Subcutaneous preadipocyte (primary cell): ENCODE measurements around a stretch of chr6.

DNA sequence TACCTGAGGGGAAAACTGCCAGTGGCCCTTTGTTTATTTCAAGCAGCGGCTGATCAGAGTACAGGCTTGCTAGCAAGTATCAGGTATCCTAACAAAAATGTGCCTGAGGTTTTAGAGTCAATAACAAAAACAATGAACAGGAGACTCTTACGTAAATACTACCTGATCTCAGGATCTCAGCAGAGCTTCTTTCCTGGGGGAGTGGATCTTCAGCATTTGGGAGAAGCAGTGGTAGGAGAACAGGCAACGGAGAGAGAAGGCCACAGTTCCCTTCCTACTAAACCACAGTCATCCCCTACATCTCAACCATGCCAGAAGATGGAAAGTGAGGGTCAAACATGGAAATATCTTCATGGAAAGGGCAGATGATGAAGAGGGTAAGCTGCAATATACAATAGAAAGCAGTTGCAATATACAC is 12.5 kb downstream of the LY86 start:
- CAGE, long polyA plus RNA: no peak

- CAGE, long polyA plus RNA: no peak
Measured at GRCh38 chr6:6688269-6688813, 99.8 kb downstream of the LY86 start.

DNA sequence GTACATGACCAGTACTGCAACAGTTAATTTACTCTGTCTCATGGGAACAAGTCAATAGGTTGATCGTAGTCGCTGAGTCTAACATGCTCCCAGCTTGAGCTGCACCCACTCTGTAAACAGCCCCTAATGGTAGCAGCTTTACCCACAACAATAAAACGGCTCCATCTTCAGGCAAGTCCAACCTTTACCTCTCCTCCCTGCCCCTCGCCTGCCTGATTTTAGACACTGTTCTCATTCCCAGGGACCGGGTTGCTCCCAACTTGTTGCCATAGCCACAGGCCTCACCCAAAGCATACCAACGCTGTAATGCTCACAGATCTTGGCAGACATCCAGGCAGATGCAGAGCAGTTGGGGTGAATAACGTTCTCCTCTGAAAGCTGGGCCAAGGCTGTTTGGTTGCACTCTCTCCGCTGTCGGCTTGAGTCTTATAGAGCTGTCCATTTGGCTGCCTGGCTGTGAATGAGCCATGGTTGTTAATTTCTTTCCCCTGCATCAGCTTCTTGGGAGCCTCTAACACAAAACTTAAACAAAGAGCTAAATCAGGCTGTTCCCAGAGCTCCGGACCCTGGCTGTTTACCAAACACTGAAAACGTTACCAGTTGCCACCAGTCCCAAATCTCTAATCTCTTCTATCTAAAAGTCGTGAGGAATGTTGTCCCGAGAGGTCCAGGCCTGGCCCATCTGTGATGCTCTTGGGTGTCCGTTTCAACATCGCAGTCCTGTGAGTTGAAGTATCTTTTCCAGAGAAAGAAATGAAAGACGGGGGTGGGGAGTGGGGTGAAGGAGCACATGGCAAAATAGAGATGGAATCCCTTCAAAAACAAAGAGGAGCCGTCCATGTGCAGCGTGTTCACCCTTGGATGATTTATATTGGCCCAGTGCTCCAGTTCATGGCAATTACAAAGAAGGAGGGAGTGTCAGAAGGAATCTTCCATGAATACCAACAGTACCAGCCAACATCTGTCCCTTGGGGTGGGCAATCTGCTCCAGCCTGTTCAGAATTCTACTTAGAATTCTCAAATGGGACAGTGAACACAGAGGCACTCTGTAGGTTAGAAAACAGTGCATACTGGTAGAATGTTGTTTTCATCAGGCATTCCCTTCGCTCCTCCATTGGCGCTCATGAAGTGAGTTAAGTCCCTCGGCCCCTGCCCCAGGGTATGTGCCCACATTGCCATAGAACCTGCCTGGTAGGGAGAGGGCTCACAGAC is 111.8 kb downstream of the LY86 start:
- CAGE, long polyA plus RNA: no peak

- CAGE, long polyA plus RNA: no peak
Measured at GRCh38 chr6:6734622-6735214, 146.2 kb downstream of the LY86 start.

- CAGE, long polyA plus RNA: no peak
Measured at GRCh38 chr6:6882868-6883652, 224.7 kb upstream of the RREB1 start.

DNA sequence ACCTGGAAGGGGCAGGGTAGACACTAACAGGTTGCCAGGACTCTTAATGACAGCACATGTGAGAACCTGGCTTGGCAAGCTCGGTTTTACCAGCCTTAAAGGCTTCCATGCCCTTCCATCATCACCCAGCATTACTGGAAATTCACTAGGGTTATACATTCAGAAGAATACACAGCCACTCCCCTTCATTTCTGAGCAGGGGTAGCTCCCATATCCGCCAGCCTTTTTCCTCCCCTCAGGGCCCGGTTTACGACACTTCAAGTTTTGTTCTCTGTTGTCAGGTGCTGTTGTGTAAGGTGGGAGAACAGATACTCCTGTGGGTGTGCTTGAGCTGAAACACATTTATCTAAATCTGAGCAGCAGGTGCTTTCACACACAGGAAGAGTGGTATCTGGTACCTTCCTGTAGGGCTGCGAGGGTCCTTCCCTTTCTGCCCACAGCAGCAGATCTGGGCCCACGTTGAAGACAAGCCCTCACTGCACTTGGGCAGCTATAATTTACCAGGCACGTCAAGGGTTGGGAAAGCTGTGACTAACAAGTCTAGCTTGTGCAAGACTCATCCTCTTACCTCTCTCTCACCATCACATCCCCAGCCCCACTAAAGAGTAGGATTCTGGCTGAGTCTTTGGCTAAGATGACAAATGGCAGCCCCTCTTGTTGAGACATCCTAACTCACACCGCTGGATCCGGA is 215.8 kb upstream of the RREB1 start:
- CAGE, long polyA plus RNA: no peak

DNA sequence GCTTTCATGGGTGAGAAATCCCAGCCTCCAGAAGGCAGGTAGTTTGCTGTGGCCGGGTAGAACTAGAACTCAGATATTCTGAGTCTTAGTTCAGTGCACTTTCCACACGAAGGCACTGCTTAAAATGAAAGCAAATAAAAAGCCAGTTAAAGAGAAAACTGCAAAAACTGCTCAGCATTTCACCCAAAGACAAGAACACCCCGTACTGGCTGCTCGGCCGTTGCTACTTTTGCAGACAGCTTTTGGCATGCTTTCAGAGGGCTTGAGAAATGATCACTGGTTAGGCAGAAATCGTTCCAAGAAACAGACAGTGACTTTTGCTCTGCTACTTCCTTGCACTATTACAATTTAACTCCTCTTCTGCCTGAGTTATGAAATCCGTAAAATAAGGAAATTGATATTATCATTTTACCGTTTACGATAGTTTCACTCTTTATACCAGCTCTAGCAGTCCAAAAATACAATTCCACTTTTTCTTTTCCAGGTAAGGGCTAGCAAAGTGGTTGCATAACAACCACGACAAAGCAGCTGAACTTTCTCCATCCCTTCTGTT is 192.0 kb upstream of the RREB1 start:
- CAGE, long polyA plus RNA: no peak

DNA sequence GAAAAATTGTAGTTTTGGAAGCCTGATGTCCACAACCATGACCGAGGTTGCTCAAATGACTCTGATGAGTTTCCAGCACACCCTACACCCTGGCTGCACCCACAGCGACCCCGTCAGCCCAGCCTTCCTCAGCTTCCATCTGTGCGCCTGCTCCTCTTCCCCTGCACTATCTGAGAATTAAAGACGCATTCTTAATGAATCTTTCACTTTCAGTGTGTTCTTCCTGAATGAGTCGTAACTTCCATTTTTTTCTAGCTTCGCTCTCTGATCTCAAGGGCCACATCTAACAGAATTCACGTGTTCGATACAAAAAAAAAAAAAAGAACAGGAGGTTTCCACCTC is 21.3 kb upstream of the RREB1 start:
- CAGE, long polyA plus RNA: no peak

DNA sequence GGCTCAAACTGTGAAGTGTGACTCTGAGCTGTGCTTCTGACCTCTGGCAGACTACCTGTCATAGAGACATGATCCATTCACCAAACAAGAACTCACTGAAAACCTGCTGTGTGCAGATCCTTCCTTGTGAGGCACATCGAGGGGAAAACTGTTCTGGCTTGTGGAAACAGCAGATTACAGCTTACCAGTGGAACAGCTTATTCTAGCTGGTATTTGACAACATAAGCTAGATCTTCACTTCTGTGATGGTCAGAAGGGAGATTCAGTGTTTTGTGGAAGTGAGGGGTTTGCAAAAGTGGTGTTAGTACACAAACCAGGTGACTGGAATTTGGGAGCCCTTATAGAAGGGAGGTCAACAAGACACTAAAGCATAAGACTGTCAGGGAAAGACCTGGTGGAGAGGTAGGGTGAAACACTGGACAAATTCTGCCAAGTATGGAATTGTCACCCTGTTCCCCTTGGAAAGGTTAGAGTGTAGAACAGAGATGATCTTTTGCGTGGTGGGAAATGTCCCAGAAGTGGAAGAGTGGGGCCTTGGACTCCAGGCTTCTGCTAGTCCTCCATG is 17.2 kb downstream of the RREB1 start:
- CAGE, long polyA plus RNA: no peak

DNA sequence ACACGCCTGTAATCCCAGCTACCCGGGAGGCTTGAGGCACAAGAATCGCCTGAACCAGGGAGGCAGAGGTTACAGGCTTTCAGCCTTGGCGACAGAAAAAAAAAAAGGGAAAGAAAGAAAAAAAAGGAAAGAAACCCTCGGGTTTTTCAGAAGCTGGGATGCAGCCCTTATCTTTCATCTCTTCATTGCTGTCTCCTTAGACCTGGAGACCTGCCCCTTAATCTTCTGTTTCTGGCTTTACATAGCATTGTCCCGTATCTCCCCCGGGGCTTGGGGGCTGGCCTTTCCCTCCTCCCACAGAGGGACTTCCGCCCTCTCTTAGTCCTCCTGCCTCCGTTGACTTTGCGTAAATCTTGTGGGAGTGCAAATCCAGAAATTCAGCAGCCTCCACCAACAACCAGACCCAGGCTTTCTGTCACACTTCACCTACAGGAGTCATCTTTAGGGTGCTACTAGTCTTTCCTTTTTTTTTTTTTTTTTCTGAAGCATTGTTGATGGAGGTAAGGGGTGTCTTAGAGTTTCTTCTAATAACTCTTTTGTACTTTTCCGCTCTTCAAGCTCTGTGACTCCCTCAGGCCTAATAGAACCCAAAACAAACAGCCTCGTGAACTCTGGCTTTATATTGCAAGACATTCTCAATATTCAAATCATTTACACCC is 66.1 kb downstream of the RREB1 start:
- CAGE, long polyA plus RNA: no peak

- CAGE, long polyA plus RNA: no peak
Measured at GRCh38 chr6:7236300-7236804, 76.6 kb downstream of the SSR1 start.

DNA sequence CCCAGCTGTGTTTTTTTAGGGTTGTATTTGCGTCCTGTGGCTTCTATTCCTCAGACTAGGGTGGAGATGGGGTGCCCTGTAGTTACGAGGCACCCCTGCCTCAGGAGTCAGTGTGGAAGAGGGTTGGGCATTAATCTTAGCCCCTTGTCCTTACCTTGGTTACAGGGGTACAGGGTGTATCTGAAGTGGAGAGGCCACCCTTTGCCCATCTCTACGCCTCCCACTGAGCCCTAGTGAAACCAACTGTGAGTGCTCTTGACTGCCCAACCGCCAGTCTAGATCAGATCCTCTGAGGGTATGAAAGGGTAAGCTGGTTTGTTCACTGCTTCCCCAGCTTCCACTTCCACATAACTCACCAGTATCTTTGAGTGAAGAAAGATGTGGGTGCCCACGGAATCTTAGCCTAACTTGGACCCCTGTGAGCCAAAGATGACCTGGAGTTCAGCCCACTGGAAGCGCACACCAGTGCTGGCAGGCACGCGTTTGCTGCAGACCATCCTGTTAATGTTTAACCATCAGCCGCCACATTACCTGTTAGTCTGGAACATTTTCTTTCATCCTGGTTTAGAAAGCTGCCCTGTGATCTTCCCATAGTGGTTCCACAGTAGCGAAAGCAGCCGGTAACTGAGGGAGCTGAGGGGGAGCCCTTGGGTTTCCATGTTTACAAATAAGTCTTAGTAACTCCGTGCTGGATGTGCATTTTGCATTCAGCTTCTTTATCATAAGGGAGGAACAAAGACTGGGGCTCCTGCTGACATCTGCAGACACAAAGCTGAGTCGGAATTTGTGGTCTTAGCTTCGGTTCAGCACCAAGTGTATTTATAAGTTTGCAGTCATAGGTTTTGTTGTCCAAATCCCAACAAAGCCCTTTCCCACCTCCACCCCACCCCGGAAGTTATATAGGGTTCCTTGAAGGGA is 71.2 kb downstream of the SSR1 start:
- CAGE, long polyA plus RNA: no peak

DNA sequence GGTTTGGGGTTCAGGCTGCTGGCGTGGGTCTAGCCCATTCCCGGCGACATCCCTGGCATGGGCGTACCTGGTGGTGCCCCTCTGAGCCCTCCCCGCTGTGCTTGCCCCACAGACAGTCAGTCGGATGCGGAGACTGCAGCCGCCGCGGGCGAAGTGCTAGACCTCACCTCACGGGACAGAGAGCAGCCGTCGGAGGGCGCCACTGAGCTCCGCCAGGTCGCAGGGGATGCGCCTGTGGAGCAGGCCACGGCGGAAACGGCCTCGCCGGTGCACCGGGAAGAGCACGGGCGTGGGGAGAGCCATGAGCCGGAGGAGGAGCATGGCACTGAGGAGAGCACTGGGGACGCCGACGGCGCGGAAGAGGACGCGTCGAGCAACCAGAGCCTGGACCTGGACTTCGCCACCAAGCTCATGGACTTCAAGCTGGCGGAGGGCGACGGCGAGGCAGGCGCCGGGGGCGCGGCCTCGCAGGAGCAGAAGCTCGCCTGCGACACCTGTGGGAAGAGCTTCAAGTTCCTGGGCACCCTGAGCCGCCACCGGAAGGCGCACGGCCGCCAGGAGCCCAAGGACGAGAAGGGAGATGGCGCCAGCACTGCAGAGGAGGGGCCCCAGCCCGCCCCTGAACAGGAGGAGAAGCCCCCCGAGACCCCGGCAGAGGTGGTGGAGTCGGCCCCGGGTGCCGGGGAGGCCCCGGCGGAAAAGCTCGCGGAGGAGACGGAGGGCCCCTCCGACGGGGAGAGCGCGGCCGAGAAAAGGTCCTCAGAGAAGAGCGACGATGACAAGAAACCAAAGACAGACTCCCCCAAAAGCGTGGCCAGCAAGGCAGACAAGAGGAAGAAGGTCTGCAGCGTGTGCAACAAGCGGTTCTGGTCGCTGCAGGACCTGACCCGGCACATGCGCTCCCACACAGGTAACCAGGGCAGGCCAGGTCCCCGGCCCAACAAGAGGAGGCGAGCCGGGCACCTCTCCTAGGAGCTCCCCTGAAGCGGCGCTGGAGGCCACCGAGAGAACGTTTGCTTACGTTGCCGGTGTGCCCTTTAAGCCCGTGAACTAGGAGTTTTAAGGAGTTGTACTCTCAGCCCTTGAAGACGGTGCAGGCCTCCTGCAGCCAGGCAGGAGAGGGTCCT is 66.3 kb downstream of the SSR1 start:
- CAGE, long polyA plus RNA: no peak

DNA sequence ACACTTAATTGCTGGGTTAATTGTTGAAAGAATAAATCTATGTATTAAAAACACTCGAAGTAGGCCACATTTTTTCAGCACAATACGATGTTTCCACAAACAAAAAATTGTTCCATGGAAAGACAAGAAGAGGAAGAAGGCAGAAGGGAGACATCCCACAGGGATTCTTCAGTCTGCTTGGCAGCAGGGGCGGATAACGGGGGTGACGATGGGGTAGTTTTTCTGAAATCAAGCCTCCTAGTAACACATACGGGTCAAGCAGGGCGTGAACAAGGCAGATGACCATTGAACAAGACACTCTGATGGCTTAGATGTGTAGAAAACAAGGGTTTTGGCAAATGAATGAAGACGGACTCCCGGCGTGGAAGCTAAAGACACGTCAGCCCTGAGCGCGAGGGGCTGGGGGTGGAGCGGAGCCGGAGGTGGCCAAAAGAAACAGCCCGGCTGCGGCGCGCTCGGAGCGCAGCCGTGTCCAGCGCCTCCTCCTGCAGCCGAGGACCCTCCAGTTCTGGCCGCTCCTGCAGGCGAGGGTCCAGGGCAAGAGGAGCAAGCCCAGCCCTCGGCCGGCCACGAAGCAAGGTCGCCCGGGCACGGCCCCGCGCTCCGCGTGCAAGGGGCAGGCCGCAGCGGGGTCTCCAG is 650 bp downstream of the SSR1 start:
- CAGE, long polyA plus RNA: no peak

GRCh38 chr6:7505079-7506190 is 36.0 kb upstream of the DSP start:
- CAGE, long polyA plus RNA: no peak

GRCh38 chr6:7543849-7544908 is 2.7 kb downstream of the DSP start:
- CAGE, long polyA plus RNA: no peak

- CAGE, long polyA plus RNA: no peak
Measured at GRCh38 chr6:7559196-7559532, 17.7 kb downstream of the DSP start.

- CAGE, long polyA plus RNA: no peak
Measured at GRCh38 chr6:7579026-7579791, 10.8 kb upstream of the SNRNP48 start.

DNA sequence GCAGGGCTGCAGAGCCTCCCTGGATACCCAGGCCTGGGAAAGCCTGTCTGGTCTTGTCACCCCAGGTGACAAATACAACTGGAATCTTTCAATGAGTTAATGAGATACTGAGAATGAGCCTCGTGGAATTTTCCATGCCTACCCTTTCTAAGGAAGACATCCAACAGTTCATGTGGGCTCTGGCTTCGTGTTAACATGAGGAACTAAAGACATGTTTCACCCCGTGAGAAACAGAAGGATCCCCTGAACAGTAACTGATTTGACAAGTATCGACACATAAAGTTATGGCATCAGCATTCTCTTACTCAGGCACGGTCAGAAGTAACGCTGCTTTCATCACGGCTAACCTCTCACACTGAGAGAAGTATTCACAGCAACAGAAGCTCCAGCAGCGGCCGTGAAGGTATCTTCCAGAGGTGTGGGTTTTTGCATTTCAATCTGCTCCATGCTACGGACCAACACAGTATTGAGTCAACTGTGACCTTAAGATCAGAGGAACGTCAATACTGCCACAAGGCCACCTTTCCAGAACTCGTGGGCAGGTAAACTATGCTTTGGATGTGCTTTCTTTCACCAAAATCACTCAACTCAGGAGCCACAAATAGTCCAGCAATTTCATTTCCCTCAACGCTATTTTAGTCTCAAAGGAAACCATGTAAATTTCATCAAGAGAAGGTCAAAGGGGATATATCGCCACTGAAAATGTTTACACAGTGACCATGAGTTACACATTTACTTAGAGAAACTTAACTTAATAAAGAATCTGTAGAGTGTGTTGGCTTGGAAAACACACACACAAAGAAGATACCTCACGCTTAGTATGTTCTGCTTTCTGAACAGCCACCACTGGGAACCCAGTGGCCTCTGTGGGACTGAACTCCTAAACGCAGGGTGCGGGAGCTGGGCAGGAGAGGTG is 28.1 kb downstream of the TXNDC5 start:
- CAGE, long polyA plus RNA: no peak

DNA sequence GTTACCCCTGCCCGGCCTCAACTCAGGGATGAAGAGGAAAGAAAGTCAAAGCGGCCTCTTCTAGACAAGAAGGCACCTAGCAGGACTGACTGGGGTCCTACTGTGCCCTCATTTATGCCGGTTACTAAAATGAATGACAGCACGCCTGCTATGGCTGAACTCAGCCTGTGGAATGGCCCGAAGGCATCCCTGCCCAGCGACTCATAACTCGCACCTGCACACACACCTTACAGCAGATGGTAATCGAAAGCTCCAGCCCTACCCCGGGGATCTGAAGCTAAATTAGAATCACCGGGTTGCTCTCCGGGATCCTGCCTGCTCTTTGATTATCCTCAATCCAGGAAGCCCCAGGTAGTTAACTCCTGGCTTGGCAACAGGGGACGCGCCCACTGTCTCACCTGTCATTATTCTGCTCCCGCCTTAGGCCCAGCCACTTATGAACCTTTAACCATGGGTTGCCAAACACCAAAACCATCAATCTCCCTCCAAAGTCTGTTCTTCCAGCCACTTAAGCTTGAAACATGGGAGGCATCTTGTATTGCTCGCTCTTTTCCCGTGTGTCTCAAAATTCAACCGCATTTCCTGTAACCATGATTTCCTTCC is 871 bp upstream of the TXNDC5 start:
- CAGE, long polyA plus RNA: no peak